Spleen (tissue), 7 donors: ENCODE measurements around a stretch of chr12.

GRCh38 chr12:92288328-92289033, 142.8 kb upstream of the BTG1 start:
- PRO-cap, 4 experiments, result no peak in any of the 4 experiments
- RAMPAGE, long total RNA, 4 experiments, result no peak in any of the 4 experiments

GRCh38 chr12:92416539-92416839, 270.8 kb upstream of the BTG1 start:
- PRO-cap, 4 experiments, result no peak in any of the 4 experiments
- RAMPAGE, long total RNA, 4 experiments, result no peak in any of the 4 experiments

- PRO-cap, 4 experiments, result peak in 4 of 4 experiments; most common plus-strand start chr12:92445005 (in 3); most common minus-strand start chr12:92444826 (in 1)
- RAMPAGE, long total RNA, 4 experiments, result no peak in any of the 4 experiments
Observed at GRCh38 chr12:92444537-92445149, 258.1 kb upstream of the PLEKHG7 start.

DNA sequence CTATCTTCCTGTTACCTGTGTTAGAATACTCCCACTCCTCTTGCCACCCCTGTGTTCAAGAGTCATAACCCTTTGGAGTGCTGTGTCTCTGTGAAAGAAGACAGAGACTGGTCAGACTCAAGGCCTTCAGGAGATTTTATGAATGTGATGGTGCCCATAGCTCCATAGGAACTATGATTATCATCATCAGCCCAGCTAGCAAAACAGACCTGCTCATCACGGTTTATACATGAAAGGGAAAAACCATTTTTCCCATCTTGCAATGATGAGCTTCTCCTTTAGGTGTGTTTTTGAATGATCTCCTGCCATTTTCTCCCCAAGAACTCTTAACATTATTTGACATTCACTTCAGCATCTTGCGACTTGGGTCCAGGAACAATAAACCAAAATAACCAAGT, 113.1 kb upstream of the PLEKHG7 start:
- PRO-cap, 4 experiments, result no peak in any of the 4 experiments
- RAMPAGE, long total RNA, 4 experiments, result no peak in any of the 4 experiments

GRCh38 chr12:92602246-92602619, 100.6 kb upstream of the PLEKHG7 start:
- PRO-cap, 4 experiments, result no peak in any of the 4 experiments
- RAMPAGE, long total RNA, 4 experiments, result no peak in any of the 4 experiments

DNA sequence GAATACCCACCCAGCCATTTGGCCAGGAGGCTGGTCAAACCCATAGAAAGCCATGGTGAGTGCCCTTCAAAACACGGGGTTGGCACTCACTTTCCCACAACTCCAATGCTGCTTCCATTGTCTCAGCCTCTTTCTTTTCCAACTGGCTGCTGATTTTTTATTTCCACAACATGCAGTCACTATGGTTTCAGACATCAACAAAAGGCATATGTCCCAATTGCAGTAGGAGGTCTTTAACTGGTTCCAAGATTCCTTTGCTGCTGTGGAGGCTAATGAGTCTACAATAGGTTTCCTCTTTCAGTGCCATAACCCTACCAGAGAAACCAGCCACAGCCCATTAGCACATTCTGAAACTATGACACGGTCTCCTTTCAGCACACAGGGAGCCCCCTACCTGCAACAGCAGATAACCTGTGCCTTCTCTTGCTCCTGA, 32.3 kb downstream of the PLEKHG7 start:
- PRO-cap, 4 experiments, result no peak in any of the 4 experiments
- RAMPAGE, long total RNA, 4 experiments, result no peak in any of the 4 experiments

DNA sequence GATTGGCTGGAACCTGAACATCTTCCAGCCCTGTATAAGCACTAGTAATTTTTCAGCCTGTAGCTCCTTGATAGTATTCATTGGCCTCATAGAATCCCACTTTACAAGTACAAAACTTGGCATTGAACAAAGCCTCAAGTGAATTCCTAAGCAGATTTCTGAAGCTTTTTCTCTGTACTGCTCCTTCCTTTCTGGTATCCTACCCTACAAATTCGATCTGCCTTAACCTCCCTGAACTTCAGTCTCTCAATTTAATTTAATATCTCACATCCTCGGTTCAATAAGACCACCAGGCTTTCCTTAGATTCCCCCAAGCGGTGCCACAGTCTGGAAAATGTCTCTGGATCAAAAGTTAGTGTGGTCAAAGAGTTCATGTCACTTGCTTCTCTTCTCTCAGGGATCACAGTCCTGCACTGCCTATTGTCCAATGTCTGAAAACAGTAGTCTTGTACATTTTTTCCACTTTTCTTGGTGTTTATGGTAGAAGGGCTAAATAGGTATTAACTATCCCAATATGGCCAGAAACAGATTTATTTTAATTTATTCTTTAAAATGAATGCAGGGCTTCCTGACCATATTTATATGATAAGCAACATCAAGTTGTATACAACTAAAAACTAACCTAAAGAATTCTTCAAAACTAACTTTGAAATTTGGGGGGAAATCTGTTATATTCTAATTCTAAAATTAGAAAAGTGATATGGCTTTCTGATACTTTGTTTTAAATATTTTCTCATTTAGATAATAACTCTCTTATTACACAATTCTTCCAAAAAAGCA, 111.0 kb downstream of the EEA1 start:
- PRO-cap, 4 experiments, result no peak in any of the 4 experiments
- RAMPAGE, long total RNA, 4 experiments, result no peak in any of the 4 experiments

DNA sequence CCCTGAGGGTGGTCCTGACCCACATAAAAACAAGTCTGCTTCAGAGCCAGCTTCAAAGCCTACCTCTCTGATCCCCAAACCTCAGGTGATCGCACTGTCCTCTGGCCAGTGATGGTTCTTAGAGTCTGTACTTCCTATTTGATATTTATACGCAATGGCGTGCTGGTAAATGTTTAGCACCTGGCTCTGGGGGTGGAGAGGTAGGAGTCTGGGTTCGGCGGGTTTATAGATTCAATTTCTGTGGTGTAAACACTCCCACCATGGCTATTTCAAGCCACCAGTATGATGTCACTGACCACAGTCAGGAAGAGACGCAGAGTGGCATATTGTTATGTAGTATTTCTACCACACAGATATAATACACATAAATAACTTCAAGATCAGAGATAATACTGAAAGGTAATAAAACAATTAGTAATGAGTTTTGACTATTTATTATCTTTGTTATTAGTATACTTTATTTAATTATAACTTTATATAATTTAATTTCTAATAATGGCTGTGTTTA, 166.3 kb upstream of the EEA1 start:
- PRO-cap, 4 experiments, result no peak in any of the 4 experiments
- RAMPAGE, long total RNA, 4 experiments, result no peak in any of the 4 experiments

DNA sequence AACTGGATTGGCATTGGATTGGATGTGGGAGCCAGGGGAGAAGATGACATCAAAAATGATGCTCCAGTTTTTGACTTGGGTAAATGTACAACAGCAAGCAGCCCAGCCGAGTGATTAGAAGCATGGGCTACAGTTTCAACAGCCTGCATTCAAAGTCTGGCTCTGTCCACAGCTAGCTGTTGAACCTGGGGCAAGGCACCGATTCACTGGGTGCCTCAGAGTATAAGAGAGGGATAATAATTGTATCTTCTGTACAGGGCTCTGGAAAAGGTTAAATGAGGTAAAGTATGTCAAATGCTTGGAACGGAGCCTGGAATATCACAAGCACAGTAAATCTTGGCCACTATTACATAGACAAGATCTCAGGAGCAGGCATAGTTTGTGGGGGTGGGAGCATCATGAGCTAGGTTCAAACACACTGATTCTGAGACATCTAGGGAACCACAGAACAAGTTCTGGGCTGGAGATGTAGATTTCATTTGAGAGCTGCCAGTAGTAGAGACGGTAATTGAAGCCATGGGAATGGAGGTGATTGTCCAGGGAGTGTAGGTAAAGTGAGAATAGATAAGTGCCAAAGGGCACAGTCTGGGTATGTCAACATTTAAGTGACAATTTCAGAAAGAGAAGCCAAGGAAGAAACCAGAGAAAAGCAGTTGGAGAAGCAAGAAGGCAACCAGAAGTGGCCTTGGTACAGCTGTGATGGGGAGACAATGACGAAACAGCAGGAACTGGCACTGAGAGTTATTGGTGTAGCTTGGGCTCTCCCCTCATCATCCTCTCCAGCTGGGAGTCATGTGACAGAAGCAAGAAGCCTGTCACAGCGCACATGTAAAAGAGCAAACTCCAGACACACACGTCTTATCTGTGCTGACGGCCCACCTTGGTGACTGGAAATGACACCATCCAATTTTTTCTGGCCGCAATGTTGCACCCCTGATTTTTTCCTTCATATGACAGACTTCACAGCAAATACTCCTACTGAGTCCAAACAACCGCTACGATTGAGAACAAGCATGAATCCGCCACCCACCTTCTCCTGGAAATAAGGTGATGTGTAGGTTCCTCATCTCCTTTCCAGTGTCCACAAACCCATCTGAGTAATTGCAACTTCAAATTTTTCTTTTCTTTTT, 203.4 kb upstream of the NUDT4 start:
- PRO-cap, 4 experiments, result no peak in any of the 4 experiments
- RAMPAGE, long total RNA, 4 experiments, result no peak in any of the 4 experiments

DNA sequence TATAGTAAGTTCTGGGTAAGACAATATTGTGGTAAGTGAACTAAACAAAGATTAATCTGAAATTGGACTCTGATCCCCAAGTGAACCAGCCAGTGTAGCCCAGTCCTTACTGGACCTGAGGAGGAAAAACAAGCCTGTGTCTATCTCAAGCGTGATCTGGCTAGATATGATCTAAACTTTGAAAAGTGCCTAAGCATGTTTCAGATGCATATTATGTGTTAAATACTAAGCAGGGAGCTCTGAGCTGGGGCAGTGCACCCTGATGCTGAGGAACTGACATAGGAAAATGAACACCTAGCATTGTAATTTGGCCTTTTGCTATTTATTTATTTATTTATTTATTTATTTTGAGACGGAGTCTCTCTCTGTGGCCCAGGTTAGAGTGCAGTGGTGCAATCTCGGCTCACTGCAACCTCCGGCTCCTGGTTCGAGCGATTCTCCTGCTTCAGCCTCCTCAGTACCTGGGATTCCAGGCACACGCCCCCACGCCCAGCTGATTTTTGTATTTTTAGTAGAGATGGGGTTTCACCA, 3.3 kb upstream of the NUDT4 start:
- PRO-cap, 4 experiments, result no peak in any of the 4 experiments
- RAMPAGE, long total RNA, 4 experiments, result no peak in any of the 4 experiments

DNA sequence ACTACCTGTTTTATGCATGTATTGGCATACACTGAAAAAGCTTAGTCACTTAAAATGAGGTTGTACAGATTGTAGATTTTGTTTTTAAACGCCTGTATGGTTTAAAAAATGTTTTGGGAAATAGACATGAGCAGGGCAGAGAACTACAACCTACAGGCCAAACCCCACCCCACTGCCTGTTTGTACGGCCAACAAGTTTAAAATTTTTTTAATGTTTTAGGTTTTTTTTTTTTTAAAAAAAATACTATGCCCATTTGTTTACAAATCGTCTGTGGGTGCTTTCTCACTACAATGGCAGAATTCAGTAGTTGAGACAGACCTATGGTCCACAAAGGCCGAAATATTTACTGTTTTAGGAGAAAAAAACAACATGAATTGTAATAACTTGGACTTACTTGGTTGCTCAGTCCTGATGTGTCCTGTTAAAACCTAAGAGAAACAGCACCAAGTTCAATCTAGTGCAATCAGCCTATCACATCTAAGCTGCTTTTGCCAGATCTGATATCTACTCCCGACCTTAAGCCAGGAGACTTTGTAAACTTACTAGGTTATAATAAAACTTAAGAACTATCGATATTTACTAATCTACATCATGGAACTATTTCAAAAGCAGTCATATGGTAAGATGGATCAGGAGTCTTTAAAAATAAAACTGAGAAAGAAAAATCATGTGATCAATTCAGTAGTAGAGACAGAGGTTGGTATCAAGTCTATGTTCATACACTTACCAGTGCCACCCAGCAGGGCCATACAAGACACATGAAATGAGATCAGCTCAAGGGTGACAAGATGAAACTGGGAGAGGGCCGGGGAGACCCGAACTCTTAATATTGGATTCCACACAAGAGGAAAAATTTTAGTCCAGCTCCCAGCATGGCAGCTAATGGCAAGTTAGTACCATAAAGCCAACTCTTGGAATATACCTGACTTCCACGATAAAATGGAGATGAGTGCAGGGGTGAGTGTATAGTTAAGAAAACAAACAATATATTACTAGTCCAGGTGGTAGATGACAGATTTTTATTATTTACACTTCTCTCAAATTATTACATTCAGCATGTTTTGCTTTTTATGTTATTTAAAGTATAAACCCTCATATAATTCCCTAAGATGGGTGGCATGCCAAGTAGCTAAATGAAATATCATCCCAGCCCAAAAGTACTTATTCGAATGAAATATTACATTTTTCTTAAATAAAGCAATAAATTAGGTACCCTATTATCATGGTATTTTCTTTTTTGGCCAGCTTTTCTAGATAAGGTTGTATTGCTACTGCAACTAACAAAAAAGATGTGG, 27.4 kb downstream of the NUDT4 start:
- PRO-cap, 4 experiments, result no peak in any of the 4 experiments
- RAMPAGE, long total RNA, 4 experiments, result no peak in any of the 4 experiments

DNA sequence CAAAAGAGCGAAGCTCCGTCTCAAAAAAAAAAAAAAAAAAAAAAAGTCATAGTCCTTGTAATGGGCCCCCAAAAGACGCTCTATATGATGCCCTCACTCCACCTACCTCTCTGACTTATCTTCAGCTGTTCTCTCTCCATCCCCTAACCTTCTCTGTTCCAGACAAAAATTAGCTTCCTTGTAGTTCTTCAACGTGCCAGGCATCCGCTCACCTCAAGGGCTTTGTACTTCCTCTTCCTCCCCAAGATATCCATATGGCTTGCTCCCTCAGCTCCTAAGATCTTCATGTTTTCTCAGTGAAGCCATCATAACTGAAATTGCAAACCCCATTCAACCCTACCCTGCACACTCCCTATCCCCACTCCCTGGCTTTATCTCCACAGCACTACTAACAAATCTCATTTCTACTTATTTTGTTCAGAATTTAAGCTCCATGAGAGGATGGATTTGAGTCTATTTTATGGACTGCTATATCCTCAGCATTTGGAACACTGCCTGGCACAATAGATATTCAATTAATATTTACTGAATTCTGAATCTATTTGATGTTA, 27.2 kb downstream of the UBE2N start:
- PRO-cap, 4 experiments, result no peak in any of the 4 experiments
- RAMPAGE, long total RNA, 4 experiments, result no peak in any of the 4 experiments

DNA sequence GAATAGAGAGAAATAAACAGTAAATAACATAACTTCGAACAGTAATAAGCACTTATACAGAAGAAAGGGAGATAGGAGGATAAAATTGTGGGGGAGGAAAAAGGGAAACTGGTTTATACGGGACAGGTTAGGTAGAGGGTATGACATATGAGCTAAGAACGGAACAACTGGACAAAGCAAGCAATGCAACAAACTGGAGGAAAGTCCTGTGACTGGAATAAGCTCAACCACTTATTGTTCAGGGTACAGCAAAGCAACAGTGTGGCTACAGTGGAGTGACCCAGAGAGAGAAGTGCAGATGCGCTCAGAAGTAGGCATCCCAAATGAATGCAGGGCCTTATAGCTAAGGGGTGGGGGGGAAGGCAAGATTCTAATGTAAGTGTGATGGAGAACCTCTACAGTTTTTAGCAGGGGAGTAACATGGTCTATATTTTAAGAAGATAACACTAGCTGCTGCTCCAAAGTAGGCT, 3.5 kb downstream of the UBE2N start:
- PRO-cap, 4 experiments, result no peak in any of the 4 experiments
- RAMPAGE, long total RNA, 4 experiments, result no peak in any of the 4 experiments

DNA sequence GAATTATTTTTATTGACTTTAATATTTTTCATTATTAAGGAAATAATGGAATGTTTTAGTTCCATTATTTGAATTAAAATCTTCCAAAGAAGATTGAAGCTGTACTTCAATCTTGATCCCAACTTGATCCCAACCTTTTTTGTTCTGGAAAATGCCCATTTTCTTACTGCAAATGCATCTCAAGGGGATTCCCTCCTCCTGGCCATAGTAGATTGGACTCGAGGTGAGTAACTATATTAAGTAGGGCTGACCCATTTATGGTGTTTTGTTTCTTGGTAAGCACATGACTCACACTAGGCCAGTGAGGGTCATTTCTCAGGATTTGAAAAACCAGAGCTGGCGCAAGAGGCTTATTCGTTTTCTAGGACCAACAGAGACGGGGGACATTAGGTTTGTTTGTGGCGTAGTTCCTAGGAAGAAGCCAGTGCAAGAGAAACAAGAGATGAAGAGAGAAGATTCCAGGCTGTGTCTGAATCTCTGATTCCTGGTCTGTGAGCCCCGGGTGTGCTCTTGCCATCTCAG, 51.4 kb downstream of the MRPL42 start:
- PRO-cap, 4 experiments, result no peak in any of the 4 experiments
- RAMPAGE, long total RNA, 4 experiments, result no peak in any of the 4 experiments

DNA sequence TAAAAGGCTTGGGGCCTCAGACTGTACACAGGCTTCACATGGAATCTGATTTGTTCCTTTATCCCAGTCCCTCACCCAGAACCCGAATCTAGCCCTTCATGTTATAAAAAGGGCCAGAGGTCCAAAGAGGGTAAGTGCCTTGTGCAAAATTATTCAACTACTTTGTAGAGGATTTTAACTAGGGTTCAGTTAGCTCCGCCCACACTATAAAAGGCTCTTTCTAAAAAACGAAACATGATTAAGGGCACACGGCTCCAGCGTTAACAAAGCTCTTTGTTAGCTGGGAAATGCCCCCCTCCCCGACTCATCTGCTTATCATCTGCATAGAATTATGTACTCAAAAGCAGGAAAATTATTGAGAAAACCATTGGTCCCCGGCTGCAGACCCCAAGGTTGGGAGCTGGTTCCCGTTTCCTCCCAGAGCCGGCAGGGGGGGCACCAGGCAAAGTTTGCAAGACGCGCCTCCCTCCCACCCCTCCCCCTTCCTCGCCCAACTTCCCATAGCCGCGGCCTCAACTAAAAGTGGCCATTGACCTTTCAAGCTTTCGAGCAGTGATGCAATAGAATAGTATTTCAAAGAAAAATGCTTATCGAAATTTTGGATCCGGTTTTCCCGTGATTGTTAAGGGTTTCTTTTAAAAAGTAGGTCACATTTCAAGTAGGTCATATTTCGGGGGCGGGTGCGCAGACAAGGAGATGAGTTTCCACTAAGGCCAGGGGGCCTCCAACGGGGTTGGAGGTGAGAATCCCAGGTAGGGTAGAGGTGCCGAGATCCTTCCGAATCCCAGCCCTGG, 3.0 kb upstream of the SOCS2 start:
- PRO-cap, 4 experiments, result peak in 1 of 4 experiments; most common plus-strand start position 529 of the sequence (in 1)
- RAMPAGE, long total RNA, 4 experiments, result start-site peak on the plus strand in 2 of 4 experiments, centred at positions 670 to 685 of the sequence, 5 to 7 reads per replicate

GRCh38 chr12:93592639-93592947, 20.1 kb downstream of the SOCS2 start:
- PRO-cap, 4 experiments, result no peak in any of the 4 experiments
- RAMPAGE, long total RNA, 4 experiments, result no peak in any of the 4 experiments

- PRO-cap, 4 experiments, result no peak in any of the 4 experiments
- RAMPAGE, long total RNA, 4 experiments, result no peak in any of the 4 experiments
Observed at GRCh38 chr12:93595327-93595903, 22.9 kb downstream of the SOCS2 start.

DNA sequence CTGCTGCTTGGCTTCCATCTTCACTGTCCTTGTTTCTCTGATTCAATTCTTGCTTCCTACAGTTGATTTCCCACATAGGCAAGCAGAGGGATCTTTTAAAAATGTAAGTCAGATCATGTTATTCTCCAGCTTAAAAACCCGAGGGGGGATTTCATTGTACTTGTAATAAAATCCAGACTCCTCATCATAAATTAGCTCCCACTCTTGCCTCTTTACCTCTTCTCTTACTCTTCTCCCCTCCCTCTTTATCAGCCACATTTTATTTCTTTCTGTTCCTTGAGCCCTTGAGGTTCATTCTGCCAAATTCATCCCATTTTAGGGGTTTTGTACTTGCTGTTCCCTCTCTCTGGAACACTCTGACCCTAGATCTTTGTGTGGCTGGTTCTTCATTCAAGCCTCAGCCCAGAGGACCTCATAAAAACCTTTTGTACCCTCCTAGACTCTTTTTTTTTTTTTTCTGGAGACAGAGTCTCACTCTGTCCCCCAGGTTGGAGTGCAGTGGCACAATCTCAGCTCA, 34.2 kb downstream of the CRADD start:
- PRO-cap, 4 experiments, result no peak in any of the 4 experiments
- RAMPAGE, long total RNA, 4 experiments, result no peak in any of the 4 experiments

GRCh38 chr12:93752276-93753133, 75.3 kb downstream of the CRADD start:
- PRO-cap, 4 experiments, result no peak in any of the 4 experiments
- RAMPAGE, long total RNA, 4 experiments, result no peak in any of the 4 experiments

GRCh38 chr12:93789191-93789794, 112.1 kb downstream of the CRADD start:
- PRO-cap, 4 experiments, result no peak in any of the 4 experiments
- RAMPAGE, long total RNA, 4 experiments, result no peak in any of the 4 experiments